Measurements from ENCODE around the genes MYO1A, LRP1, NXPH4, MBD6 and KIF5A.

DNA sequence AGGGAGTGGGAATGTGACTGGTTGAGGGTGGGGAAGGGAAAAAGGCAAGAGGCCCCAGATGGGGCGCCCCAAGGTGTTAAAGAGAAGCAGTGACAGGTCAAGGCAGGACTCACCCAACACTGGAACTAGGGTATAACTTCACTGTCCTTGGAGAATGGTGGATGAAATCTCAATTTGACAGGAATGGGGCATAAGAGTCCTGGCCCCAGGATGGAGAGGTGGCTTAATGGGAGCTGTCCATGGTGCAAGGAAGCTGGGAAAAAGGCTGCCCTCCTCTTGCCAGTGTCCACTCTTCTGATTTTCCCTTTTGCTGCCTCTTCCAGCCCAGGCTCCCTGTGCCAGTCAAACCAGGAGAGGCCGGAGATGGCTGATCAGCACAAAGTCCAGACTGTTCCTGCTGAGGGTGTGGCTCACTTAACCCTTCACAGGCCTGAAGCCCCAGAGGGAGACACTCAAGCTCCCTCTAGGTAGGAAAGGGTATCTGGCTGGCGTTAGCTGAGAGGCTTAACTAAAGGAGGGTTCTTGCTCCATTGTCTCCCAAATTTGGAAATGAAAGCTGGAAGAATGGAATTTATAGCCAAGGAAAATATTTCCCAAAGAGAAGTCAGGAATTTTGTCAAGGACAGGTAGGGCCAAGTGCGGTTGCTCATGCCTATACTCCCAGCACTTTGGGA is at the start of gene MYO1A:
TSS of gene MYO1A (minus strand) at position 356 of the 674 bp plus-strand sequence.
- PRO-cap, 7 experiments, result no peak in any of the 7 experiments

GRCh38 chr12:57094456-57095330 is 5.8 kb downstream of the NAB2 start:
- PRO-cap, 7 experiments, result no peak in any of the 7 experiments

GRCh38 chr12:57105399-57105862 is 5.7 kb downstream of the STAT6 start:
- PRO-cap, 7 experiments, result no peak in any of the 7 experiments

DNA sequence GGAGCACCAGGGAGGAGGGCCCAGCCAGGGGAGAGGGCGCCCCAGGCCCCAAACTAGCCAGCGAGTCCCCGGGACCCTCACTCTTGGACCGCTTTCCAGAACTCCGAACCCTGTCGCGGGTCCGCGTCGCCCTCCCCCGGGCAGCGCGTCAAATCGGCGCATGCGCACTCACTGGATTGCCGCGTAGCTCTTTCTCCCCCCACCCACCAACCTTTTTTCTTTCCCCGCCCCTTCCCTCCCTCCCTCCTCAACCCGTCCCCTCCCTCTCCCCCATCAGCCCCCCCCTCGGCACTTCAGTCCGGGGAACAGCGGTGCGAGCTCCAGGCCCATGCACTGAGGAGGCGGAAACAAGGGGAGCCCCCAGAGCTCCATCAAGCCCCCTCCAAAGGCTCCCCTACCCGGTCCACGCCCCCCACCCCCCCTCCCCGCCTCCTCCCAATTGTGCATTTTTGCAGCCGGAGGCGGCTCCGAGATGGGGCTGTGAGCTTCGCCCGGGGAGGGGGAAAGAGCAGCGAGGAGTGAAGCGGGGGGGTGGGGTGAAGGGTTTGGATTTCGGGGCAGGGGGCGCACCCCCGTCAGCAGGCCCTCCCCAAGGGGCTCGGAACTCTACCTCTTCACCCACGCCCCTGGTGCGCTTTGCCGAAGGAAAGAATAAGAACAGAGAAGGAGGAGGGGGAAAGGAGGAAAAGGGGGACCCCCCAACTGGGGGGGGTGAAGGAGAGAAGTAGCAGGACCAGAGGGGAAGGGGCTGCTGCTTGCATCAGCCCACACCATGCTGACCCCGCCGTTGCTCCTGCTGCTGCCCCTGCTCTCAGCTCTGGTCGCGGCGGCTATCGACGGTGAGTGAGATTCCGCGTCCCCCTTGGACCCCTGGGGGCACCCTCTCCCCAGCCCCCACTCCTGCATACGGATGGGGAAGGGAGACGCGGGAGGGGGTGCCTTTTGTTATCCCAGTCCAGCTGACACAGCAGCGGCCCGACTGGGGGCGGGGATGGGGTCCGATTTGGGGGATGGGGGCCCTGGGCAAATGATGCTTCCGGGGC is at the start of gene LRP1:
TSS of gene LRP1 (plus strand) at position 291 of the 1,043 bp plus-strand sequence.
- PRO-cap, 7 experiments, result peak in 7 of 7 experiments; most common plus-strand start position 291 of the sequence (in 7); most common minus-strand start position 102 of the sequence (in 3)

DNA sequence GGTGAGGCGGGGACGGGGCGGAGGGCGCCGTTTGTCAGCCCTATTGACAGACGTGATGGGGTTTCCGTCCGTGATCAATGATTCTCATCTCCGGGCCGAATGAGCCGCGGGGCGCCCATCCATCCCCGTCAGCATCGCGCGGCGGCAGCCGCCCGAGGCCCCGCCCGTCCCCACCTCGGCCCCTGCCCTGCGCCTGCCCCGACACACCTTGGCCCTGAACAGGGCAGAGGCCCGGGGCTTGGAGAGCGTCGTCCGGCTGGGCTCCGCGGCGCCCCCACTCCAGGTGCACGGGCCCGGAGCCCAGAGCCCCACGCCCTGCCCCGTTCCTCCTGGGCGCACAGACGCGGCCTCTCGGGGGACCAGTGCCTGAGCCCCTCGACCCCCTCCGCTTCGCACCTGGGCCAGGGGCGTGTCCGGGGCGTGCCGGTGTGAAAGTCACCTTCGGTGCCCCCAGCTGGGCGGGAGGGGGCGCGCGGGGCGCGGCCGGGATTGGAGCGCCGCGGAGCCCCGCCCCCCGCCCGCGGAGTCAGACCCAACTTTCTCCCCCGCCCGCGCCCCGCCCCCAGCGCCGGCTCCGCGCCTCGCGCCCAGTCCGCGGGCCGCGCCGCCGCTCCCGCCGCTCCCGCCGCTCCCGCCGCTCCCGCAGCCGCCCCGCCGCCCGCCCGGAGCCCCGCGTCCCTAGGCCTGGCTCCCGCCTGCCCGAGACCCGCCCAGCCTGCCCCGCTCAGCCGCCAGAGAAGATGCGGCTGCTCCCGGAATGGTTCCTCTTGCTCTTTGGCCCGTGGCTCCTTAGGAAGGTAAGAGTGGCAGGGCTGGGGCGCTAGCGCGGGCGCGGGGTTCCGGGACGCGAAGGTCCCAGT is at the start of gene NXPH4:
TSS of gene NXPH4 (plus strand) at position 565 of the 860 bp plus-strand sequence.
- PRO-cap, 7 experiments, result no peak in any of the 7 experiments

DNA sequence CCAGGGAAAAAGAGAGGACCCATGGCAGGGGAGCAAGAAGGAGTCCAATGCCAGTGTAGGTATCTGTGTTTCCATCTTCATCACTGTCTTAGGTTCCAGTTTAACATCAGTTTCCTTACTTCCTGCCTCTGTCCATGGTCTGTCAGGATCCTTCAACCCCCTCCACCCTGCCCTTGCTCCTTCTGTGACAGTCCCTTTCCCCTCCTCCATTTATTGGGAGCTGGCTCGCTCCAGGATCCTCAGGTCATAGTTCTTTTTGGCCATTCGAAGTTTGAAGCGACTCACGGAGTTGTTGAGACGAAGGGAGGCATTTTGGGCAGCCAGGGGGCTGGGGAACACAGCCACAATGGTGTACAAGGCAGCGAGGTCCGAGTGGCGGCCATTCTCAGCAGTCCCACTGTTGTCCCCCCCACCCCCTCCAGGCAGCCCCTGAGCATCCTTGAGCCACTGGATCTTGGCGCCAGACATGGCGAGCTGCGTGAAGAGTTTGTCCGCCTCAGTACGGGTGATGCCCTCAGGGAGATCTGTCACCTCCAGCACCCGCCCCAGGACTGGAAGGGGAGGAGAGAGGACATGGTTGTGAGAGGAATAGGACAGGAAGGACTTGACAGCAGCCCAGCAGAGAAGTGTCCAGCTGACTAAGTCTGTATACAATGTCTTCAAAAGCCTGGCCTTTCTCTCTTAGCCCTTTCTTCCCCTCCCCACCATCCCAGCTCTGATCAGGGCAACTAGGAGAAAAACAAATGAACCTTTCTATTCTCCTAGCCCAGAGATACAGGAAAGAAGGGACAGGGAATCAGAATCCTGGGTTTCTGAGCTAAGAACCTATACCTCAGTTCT is 3.8 kb upstream of the STAC3 start:
- PRO-cap, 7 experiments, result no peak in any of the 7 experiments

- PRO-cap, 7 experiments, result no peak in any of the 7 experiments
Observed at GRCh38 chr12:57297640-57298311, 46.8 kb upstream of the STAC3 start.

GRCh38 chr12:57299774-57300490 is 48.9 kb upstream of the STAC3 start:
- PRO-cap, 7 experiments, result no peak in any of the 7 experiments

DNA sequence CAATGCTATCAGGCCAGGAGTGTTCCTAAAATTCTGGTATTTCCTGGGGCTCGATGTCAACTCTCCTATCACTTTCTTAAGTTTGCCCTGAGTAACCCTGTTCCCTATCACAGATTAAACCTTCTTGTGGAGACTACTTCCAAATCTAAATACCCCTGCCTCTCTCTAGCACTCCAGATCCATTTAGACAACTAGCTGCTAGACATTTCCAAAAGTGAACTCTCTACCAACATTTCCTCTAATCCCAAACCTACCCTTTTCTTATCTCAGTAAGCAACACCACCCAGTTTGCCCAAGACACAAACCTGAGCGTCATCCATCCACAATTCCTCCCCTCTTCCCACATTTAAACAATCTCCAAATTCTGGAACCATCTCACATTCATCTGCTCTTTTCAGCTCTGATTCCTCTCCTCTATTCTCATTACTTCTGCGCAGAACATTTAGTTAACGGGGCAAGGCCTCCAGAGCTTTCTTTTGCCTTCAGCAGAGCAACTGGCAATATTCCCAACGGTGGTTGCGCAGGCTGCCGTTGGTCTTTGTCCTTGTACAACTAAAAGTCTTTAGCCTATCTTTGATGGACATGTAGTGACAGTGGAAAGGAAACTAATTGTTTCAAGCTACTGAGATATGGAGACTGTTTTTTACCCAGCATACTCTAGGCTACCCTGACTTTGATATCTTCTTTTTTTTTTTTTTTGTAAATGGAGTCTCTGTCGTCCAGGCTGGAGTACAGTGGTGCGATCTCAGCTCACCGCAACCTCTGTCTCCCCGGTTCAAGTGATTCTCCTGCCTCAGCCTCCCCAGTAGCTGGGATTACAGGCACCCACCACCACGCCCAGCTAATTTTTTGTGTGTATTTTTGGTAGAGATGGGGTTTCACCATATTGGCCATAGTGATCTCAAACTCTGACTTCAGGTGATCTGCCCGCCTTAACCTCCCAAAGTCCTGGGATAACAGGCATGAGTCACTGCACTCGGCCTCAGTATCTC is 12.7 kb downstream of the R3HDM2 start:
- PRO-cap, 7 experiments, result no peak in any of the 7 experiments

GRCh38 chr12:57461386-57461954 is 1.9 kb downstream of the GLI1 start:
- PRO-cap, 7 experiments, result peak in 1 of 7 experiments; most common minus-strand start chr12:57461596 (in 1)

- PRO-cap, 7 experiments, result no peak in any of the 7 experiments
Observed at GRCh38 chr12:57516211-57516745, 4.0 kb downstream of the DDIT3 start.

DNA sequence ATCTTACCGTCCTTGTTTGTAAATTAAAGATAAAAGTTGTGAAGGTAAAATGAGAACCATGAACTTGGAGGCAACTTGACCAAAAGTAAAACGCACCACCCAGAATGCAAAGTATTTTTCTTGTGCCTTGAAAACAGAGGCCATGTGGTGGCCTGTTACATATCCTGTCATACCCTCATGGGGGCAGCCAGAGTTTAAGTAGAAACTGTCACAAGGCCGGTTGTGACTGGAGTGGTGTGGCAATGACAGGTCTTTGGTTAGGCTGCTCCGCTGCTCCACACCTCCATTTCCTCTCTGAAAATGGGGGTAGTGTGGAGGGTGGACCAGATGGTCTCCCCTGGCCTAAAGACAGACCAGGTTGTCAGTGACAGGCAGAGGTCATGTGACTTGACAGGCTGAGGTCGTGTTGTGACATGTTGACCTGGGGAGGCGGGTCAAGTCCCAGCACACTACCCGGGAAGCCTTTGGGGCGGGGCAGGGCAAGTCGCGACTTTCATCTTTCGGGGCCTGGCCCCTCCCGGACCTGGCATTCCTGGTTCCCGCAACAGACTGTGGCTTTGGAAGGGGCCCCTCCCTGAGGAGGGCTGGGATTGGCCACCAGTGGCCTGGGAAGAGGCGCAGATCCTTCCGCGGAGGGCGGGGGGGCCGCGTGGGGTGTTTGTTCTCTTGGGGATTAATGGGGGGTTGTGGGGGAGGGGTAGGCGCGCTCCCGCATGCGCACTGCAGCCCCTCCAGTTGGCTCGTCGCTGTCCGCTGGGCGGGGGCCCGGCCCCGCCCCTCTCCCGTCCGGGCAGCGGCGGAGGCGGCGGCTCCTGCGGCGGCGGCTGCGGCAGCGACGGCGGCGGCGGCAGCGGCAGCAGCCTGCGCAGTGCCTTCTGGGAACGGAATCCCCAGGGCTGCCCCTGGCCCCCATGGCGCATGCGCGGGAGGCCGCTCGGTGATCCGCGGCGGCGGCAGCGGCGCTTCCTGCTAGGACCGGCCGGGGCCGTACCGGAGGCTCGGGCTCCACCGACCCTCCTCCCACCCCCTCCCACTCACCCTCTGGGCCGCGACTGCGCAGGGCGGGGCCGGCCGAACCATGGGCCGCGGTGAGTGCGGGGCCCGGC is at the start of gene MBD6:
TSS of gene MBD6 (plus strand) at position 901 of the 1,106 bp plus-strand sequence.
- PRO-cap, 7 experiments, result peak in 7 of 7 experiments; most common plus-strand start position 287 of the sequence (in 7); most common minus-strand start position 171 of the sequence (in 5)

- PRO-cap, 7 experiments, result no peak in any of the 7 experiments
Observed at GRCh38 chr12:57536027-57536826, 10.8 kb downstream of the DCTN2 start.

DNA sequence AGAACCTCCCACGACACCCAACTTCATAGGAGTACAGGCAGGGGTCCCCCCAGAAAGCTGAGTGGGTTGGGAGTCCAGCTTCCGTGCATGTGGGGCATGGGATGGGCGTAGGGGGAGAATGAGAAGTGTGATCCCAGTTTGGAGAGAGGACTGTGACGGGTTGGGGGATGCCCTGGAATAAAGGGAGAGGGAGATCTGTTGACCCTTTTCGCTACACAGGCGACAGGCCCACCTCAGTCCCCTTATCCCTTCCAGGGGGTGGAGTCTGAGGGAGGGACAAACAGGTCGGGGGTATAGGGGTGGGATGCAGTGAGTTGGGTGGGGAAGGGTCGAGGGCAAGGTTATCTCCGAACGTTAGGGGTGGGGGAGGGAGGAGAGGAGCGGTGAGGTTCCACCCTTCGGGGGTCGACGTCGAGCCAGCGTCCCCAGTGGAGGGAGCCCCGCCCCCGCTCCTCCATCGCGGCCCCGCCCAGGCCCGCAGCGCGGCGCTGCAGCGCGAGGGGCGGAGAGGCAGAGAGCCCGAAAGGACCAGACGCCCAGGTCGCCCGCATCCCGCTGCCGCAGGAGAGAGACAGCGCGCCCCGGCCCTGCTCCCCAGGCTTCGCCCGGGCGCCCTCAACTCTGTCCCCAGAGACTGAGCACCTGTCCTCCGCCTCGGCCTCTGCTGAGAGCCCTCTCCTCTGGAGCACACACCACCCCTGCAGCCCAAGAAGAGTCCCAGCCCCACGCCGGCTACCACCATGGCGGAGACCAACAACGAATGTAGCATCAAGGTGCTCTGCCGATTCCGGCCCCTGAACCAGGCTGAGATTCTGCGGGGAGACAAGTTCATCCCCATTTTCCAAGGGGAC is at the start of gene KIF5A:
TSS of gene KIF5A (plus strand) at position 513 of the 851 bp plus-strand sequence.
- PRO-cap, 7 experiments, result peak in 2 of 7 experiments; most common plus-strand start position 513 of the sequence (in 2)

- PRO-cap, 7 experiments, result peak in 3 of 7 experiments; most common plus-strand start chr12:57605039 (in 1); most common minus-strand start chr12:57605048 (in 2)
Observed at GRCh38 chr12:57604965-57606193, 755 bp downstream of the DTX3 start.

- PRO-cap, 7 experiments, result no peak in any of the 7 experiments
Observed at GRCh38 chr12:57715521-57716566, 21.9 kb downstream of the OS9 start.

DNA sequence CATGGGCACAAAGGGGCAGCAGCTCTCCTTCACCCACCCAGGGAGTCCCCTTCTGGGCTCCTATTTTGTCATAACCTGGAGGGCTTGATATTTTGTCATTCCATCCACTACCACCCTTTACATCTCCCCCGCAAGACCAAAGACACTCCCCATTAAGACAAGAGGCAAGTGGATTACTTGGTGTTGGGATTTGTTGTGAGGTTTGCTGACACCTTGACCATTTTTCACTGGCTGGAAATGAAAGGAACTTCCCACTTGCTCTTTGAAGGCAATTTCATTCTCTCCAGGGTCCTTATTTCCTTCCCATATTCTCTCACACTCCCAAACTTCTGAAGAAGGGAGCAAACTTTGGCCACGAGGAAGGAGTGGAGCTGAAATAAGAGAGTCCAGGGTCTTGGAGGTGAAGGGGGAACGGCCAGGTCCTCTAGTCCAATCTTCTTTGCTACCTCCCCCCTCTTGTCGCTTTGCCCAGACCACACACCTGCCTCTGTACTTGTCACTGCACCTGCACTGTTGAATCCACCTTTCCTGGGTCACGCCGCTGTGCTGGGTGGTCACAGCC is 14.9 kb downstream of the AGAP2 start:
- PRO-cap, 7 experiments, result no peak in any of the 7 experiments

DNA sequence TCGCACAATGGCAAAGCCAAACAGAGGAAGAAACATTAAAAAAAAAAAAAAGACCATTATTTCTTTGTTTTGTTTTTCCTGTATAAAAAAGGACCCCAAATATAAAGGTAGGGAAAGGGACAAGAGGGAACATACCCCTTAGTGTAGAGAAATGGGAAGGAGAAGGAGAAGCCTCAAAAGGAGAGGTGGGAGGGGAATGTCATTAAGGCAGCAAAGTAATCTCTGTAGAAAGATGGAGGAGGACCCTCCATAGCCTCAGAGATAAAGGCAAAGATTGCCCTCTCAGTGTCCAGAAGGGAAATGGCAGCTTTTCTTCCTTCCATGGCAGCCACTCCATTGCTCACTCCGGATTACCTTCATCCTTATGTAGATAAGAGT is 3.3 kb downstream of the TSPAN31 start:
- PRO-cap, 7 experiments, result no peak in any of the 7 experiments

DNA sequence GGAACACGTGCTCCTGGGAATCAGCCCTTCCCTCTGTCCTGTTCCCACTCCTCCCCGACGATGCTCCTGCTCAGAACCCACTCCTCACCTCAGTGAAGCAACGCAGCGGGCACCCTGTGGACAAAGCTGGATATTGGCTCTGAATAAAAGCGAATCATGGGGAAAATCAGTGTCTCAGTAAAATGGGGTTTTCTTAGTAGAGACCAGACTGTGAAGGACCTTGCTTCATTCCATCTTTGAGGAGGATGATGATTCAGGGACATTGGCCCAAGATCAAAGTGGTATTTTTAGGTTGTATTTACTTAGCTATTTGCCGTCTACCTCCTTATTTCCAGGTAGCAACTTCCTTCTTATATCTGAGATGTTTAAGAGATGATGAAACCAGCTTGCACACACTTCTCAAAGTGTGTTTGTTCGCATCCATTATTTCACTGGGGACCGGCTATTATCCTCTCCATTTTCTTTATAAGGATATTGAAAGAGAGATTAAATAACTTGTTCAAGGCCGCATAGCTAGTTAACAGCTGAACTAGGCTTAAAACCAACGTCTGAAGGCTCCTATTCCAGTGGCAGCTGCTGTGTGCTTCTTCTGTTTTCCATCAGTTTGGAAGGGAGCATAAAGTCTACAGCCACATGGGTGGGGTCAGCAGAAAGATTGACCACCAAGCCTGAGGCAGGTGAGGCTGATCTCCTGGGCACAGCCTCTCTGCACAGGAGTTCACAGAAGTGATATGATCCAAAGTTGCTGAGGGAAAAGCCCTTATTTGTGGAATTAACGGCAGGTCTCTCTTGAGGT is 44.0 kb upstream of the CTDSP2 start:
- PRO-cap, 7 experiments, result no peak in any of the 7 experiments

DNA sequence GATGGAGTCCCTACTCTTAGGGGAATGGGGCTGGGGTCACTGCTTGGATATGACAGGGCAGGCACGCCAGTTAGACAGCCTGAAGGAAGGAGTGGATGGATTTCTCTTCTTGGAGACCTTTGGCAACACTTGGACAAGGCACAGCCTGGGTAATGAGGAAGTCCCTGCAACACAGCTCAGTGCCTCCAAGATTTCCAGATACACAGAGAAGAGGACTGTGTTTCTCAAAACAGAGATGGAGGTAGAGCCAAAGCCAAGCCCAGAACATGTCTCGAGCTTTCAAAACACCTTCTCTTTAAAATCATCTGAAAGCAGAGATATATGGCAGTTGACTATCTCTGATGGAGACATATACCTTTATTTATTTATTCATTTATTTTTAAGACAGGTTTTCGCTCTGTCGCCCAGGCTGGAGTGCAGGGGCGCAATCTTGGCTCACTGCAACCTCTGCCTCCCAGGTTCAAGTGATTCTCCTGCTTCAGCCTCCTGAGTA is 46.2 kb upstream of the CTDSP2 start:
- PRO-cap, 7 experiments, result no peak in any of the 7 experiments